Brain (tissue), 1 donor: ENCODE results near the genes PHEX, PTCHD1 and ZFX.

GRCh38 chrX:21177928-21178435 lies 196.2 kb upstream of the CNKSR2 start:
- RRBS, result no CpG with 5 or more reads among the region's 2 CpGs

DNA sequence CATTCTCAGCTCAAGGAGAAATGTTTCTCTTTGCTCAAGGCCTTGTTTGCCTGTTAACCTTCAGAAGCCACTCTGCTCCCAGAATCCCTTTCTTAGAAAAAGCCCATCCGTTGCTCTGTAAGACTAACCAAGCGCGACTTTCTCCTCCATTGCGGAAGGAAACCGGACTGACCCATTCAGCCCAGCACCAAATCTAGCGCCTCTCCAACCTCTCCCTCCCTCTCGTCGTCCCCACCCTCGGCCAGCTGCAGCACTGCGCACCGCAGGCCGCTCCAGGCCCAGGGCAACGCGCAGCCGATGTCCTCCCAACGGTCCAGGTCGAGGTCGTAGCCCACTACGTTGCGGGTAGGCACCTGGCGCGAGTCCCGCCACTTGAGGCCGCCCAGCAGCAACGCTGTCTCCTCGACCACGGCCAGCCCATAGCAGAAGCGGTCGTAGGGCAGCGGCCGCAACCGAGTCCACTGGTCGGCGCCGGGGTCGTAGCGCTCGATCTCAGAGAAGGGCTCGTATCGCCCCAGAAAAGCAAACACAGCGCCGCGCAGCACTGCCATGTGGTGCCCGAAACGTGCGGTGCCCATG lies 2.4 kb downstream of the KLHL34 start:
- RRBS, result no CpG with 5 or more reads among the region's 46 CpGs

- RRBS, result no CpG with 5 or more reads among the region's 2 CpGs
Measured at GRCh38 chrX:21882374-21883101, 26.8 kb downstream of the YY2 start.

- RRBS, result no CpG with 5 or more reads among the region's 4 CpGs
Measured at GRCh38 chrX:21949072-21949401, 8.5 kb downstream of the SMS start.

DNA sequence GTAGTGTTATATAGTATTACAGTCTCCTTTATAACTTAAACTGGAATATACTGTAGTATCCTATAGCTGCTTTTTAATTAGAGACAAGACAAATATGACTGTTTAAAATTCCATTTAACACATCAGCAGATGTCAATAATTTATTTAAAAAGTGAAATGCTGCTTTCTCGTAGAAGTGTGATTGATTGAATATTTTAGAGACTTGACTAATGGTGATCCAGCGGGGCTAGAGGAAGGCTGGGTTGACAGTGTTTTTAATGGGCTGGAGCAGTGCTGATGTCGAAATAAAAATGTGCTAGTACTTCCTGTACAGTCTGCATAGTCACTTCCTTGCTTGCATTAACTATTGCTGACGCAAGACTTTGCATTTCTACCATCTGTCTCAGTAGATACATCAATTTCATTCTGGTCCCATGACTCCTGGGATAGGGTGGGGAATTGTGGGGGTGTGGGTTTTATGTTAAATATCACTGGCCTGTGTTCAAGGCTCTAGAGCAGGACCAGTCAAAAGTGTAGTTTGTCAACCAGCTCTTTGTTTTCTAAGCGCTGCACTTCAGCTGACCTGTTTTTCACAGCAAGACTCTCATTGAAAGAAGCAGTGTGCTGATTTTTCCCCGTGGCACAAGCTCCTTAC lies 35.3 kb upstream of the PHEX start:
- RRBS, result no CpG with 5 or more reads among the region's 6 CpGs

DNA sequence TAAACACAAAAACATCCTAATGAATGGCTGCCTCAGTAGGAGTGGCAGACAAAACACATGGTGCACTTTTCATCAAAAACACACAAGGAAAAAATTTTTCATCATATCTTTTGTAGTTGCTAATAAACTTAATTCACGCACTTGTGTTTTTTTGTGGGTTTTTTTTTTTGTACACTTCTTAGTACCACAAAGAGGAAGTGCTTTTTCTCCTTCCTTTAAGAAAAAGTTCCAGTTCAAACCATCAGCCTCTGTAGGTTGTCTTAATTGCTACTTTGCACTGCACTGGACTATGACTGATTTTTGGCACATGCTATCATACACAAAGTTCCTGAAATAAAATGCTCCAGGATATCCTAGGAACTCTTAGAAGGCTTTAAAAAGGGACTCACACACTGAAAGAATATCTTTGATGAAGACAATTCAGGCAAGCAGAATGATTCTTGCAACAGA lies at the start of gene PHEX:
PHEX (plus strand) TSS at position 263 of the 450 bp plus-strand sequence.
- RRBS, result no CpG with 5 or more reads among the region's 1 CpG

- RRBS, result no CpG with 5 or more reads among the region's 12 CpGs
Measured at GRCh38 chrX:22032513-22033052, 458 bp downstream of the PHEX start.

DNA sequence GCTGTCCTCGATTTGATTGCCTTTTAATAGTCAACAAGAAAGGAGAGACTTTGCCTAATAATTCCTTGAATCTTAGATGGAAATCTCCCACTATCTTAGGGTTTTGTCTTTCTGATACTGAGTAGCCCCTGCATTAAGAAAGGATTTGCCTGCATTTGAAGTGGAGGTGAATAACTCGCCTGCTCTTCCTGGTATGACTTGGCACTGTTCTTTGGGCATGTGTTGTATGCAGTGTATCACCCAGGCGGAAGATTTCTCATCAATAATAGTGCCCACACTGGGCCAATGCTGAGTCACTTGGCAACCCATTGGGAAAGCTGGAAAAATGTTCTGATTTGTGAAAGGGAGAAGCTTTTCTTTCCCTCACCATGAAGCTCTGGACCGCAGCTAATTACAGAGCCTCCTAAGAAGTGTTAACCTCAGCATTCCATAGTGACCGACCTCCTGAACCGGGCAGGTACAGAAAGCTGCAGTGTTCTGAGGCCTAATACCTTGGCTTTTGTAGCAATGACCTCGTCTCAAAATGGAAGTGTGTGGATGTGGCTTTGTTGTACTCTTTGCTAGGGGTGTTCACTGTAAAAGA lies 104.2 kb downstream of the PHEX start:
- RRBS, result no CpG with 5 or more reads among the region's 7 CpGs

- RRBS, result no CpG with 5 or more reads among the region's 1 CpG
Measured at GRCh38 chrX:22147285-22147598, 115.1 kb downstream of the PHEX start.

DNA sequence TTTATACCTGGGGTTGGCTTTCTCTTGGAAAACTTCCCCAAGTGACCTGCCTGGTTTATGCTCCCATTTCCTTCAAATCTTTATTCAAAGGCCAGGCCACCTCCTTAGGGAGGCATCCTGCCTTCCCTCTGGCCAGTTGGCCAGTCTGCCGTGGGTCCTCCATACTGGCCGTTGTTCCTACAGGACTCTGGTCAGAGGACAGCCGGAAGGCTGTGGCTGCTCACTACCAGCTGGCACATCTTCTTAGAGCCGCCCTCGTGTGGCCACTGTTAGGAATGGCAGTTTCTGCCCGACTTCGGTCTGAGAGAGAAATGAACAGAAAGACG lies 80.1 kb upstream of the CBLL2 start:
- RRBS, result no CpG with 5 or more reads among the region's 8 CpGs

- RRBS, result 3% methylated on average over 27 of the region's 71 CpGs
Measured at GRCh38 chrX:23334617-23335148, at the start of gene PTCHD1. PTCHD1 (plus strand) TSS chrX:23334849.

- RRBS, result no CpG with 5 or more reads among the region's 1 CpG
Measured at GRCh38 chrX:23845568-23845890, 62.2 kb downstream of the APOO start.

- RRBS, result 1% methylated on average over 37 of the region's 84 CpGs
Measured at GRCh38 chrX:24025399-24026370, 1.3 kb downstream of the KLHL15 start.

DNA sequence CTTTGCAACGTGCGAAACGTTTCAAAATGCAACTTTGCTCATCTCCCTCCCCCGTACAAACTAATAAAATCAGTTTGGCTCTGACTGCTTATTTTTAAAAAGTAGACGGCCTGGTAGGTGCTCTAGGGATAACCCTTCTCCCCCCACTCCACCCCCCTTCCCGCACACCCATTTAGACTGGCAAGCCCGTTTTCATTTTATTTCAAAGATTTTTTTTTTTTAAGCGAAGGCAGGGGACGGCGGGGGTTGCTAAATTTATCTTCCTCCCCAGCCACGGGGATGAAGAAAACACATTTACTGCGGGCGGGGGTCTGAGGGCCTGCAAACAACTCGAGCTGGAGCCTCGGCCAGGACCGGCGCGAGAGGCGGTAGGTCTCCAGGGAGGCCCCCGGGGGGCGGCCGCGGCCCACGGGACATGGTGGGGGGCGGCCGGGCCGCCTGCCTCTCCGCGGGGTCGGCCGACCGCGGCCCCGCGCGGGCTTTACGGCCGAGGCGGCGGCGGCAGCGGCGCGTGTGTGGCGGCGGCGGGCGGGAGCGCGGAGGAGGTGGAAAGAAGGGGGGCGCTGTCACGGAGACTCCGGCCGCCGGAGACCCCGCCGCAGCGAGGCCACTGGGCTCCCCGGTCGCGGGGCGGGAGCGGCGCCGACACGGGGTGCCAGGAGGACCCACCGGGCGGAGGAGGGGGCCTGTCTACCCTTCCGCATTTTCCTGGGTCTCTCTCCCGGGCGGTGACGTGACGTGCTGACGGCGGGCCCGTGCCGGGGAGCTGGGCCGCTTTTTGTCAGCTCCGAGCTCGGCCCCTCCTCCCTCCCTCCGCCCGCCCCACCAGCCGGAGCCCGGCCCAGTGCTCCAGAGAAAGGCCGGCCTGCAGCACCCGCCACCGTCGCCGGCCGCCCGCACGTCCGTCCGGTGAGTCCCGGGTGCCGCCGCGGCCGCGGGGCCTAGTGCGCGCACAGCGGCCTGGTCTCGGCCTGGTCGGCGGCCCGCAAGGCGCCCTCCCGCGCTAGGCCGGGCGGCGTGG lies at the start of gene ZFX:
ZFX (plus strand) TSS at position 844 of the 1,021 bp plus-strand sequence.
- RRBS, result 2% methylated on average over 30 of the region's 113 CpGs

DNA sequence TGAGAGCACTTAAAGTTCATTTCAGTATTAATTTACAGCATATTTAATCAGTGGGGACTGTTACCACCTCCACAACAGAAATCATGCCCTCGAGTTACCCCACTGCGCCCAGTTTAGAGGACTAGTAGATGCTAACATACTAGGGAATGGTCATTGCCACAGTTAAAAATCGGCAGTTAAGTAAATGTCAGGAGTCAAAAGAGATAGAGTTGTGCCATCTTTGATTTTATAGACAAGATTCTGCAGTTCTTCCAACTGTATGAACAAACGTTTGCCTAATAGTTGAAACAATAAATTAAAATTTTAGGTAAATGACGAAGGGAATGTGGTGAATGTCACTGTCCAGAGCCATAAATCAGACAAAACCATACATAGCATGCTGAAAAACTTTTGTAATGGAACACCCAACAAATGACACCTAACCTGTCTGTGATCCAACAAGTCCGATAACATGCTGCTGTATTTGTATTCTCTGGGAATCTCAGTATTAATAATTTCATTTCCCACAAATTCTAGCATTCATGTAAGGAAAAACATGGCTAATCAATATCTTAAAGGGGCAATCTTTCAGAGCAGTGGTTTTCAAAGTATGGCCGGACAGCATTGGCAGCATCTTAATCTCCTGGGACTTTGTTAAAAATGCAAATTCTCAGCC lies 65.4 kb downstream of the ZFX start:
- RRBS, result no CpG with 5 or more reads among the region's 7 CpGs

- RRBS, result no CpG with 5 or more reads among the region's 8 CpGs
Measured at GRCh38 chrX:24427042-24428046, 37.7 kb upstream of the PDK3 start.

- RRBS, result no CpG with 5 or more reads among the region's 13 CpGs
Measured at GRCh38 chrX:24645837-24646476, 1.2 kb downstream of the PCYT1B start.

GRCh38 chrX:24763090-24763595 lies 69.4 kb downstream of the POLA1 start:
- RRBS, result no CpG with 5 or more reads among the region's 1 CpG

DNA sequence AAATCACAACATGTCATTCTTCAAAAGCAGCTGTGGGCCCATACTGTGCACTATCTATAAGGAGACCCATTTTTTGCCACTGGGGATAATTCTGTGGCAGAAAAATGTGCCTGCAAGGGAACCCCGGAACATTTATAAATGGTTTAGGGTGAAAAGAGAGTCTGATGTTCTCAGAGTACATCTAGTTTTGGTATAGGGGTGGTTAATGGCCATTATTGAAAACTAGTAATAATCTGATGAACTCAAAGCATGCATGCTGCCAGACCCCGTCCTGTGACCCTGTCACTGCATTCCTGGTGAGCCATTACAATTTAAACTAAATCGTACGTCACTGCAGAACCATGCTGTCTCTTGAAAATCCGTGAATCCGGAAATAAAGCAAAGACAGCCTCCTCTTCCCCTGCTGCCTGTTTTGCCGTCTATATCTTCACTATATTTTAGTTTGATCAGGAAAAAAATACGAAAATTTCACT lies 135.1 kb downstream of the ARX start:
- RRBS, result no CpG with 5 or more reads among the region's 8 CpGs

- RRBS, result no CpG with 5 or more reads among the region's 14 CpGs
Measured at GRCh38 chrX:25016909-25017455, 1.2 kb upstream of the ARX start.